ENCODE data around the genes PLEKHD1 and CCDC177.

DNA sequence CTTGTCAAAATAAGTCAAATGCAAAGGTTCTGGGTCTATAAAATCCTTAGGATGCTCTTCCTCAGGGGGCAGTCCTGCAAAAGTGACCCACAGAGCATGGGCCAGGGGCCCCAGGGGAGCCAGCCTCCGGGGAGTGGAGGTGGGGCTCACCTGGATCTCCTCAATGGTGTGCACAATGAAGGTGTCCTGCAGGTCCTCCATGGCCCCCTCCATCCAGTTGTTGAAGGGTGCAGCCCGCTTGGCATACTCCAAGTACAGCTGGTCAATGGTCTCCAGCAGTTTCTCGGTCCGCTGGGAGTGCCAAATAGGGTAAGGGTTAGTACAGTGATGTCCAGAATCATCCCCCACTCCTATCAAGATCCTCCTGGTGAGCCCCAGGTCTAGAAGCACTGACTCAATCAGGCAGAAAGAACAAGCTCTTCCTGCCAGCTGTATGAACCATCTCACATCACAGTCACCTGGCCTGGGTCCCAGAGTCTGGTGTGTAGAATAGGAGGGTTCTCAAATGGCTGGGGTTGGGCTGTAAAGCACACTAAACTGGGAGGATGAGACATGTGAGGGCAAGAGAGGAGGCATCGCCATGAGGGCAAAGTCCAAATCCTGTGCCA lies 91.3 kb upstream of the ZFP36L1 start:
- PRO-cap: no peak
- RAMPAGE, long total RNA, 4 experiments: no peak in any of the 4 experiments

DNA sequence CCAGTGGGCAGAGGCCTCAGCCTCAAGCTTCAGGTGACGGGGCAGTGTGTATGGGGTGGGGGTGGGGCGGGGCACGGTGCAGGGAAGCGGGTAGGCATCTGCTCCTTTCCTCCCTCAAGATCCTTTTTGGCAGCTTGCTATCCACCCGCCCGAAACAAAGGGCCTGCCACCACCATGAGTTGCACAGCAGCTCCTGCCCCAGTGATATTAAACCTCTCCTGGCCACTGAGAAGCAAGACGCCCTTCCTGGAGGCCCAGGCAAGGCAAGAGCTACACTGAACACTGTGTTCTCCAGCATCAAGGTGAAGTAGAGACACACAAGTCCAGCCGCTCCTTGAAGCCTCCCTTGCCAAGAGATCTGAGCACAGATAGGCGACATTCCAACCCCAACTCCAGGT lies 71.0 kb downstream of the ACTN1 start:
- PRO-cap: no peak
- RAMPAGE, long total RNA, 4 experiments: no peak in any of the 4 experiments

- PRO-cap: no peak
- RAMPAGE, long total RNA, 4 experiments: no peak in any of the 4 experiments
Measured at GRCh38 chr14:68948674-68949255, 30.3 kb downstream of the ACTN1 start.

GRCh38 chr14:68967655-68968472 lies 11.2 kb downstream of the ACTN1 start:
- PRO-cap: no peak
- RAMPAGE, long total RNA, 4 experiments: no peak in any of the 4 experiments

DNA sequence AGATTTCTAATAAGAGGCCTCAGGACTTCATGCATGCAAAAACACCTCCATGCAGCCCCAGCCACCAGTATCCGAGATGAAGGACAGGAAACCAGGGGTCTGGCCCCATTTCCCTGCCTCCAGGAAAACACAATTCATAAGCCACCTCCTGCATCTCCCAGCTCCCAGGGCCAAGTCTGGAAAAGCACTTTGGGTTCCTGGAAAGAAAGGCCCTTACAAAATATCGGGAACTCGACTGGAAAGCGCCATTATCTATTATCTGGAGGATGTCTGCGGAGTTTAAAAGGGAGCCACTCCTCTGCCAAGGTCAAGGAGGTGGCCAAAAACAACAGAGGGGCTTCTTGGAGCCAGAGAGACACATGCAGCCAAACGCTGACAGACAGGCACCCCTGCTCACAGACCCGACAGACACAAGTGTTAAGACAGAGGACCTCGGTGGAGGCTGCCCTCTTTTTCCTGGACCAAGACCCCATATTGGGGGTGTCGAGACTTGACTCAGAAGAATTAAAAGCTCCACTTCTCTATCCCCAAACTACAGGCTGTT lies 9.8 kb downstream of the ACTN1 start:
- PRO-cap: no peak
- RAMPAGE, long total RNA, 4 experiments: no peak in any of the 4 experiments

- PRO-cap: no peak
- RAMPAGE, long total RNA, 4 experiments: no peak in any of the 4 experiments
Measured at GRCh38 chr14:69004646-69005032, 25.5 kb upstream of the ACTN1 start.

- PRO-cap: no peak
- RAMPAGE, long total RNA, 4 experiments: no peak in any of the 4 experiments
Measured at GRCh38 chr14:69042716-69043934, 64.0 kb upstream of the ACTN1 start.

GRCh38 chr14:69379922-69380807 lies 17.9 kb downstream of the ERH start:
- PRO-cap: no peak
- RAMPAGE, long total RNA, 4 experiments: no peak in any of the 4 experiments

DNA sequence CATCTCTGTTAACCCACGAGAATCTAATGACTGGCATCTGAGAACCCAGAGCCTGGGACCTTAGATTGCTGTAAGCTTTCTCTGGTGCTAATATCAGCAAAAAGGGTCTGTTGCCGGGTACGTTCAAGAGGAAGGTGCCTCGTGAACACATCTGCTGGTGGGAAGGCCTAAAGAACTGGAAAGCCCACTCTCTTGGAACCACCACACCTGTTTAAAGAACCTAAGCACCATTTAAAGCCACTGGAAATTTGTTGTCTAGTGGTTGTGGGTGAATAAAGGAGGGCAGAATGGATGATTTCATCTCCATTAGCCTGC lies 548 bp downstream of the SLC39A9 start:
- PRO-cap: no peak
- RAMPAGE, long total RNA, 4 experiments: no peak in any of the 4 experiments

DNA sequence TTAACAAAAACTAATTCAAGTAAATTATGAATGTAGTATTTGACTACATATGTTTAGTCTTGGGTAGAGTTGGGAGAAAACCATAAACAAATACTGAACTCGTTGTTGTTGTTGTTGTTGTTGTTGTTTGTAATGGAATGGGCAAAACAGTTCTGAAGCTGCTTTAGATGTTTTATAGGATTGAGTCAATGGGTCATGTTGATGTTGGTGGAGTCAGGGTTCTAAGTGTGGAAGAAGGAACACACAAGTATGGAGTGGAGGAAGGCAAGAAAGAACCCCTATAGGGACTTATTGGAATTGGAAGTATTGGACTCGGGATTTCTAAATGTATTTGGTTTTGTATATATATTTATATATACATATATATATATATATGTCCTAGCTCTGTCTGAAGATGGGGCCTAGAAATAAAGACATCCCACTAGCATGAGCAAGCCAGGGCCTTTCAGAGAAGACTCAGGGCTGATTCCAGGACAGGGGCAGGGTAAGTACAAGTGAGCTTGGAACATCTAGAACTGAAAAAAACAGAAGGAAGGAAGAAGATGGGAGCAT lies 38.5 kb upstream of the PLEKHD1 start:
- PRO-cap: no peak
- RAMPAGE, long total RNA, 4 experiments: start-site peak on the plus strand in 1 of 4 experiments, centred at position 291 of the sequence, 6 reads per replicate

- PRO-cap: no peak
- RAMPAGE, long total RNA, 4 experiments: no peak in any of the 4 experiments
Measured at GRCh38 chr14:69484259-69484940, at the start of gene PLEKHD1. Gene PLEKHD1, plus strand, starts transcription at chr14:69484728.

- PRO-cap: no peak
- RAMPAGE, long total RNA, 4 experiments: no peak in any of the 4 experiments
Measured at GRCh38 chr14:69532635-69533143, 42.0 kb downstream of the CCDC177 start.

DNA sequence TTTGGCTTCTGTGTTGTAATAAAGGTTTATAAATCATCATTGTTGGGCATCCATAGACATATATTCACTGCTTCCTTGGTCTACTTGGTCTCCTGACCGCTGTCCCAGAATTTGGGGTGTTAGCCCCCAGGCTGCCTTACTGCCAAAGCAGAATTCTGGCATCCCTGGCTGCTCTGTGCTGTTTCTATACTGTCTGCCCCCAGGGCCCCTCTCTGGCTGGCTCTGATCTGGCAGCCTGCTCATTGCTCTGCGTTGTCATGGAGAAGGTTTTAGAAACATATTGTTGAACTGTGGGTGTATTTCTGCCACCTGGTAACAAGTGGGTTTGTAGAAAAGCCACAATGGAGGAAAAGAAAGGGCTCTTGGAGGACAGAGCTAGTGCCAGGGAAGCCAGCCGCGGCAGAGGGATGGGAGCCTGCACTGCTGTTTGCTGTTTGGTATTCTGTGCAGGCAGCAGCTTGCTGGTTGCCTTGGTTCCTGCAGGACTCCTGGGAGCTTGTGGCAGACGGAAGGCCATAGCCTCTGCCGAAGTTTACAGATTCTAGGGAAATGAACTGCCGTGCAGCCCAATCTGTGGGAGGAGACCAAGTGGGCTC lies 15.2 kb downstream of the CCDC177 start:
- PRO-cap: no peak
- RAMPAGE, long total RNA, 4 experiments: no peak in any of the 4 experiments

DNA sequence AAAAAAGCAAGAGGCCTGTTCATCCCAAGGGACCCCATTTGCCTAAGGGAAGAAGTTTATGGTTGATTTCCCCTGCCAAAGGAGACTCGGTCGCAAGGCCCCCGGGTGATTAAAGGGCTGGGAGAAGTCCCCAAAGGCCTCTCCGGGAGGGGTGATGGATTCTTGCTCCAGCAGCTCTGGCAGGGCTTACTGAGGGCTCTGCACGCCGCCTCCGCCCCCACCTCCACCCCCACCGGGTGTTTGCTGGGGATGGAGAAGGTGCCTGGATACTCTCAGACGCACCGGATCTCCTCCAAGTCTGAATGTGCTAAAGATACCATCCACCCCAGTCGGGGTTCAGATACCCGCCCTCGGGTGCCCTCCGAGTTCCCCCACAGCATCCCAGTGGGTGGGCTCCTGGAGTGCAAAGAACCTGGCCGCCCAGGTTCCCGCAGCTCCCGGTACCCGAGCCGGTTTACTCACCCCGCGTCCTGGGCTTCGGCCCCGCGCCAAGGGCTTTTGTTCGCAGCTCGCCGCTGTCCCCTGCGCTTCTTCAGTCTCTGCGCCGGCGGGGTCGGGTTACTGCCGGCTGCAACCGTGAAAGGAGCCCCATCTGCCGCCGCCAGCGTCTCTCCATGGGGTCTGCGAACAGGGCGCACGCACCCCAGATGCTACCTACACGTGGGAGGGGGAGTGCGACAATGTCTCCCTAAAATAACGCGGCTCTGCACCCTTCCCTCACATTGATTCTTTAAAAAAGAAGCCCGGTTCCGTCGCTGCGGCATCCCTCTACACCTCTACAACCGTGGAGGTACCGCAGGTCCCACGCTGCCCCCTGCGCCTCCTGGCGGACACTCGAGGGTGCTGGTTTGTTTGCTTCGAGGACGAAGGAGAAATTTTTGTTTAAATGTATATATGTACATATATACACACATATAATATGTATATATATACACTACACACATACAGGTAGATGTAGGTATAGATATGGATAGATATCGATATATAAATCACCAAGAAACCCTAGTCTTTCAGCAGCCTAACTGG lies at the start of gene CCDC177:
TSS of gene CCDC177 (minus strand) at position 792 of the 1,026 bp plus-strand sequence.
- PRO-cap: no peak
- RAMPAGE, long total RNA, 4 experiments: no peak in any of the 4 experiments

GRCh38 chr14:69615230-69616236 lies 4.1 kb downstream of the SUSD6 start:
- PRO-cap: no peak
- RAMPAGE, long total RNA, 4 experiments: start-site peak on the plus strand in 1 of 4 experiments, at chr14:69615441-69615862 at its widest, 13 reads per replicate

DNA sequence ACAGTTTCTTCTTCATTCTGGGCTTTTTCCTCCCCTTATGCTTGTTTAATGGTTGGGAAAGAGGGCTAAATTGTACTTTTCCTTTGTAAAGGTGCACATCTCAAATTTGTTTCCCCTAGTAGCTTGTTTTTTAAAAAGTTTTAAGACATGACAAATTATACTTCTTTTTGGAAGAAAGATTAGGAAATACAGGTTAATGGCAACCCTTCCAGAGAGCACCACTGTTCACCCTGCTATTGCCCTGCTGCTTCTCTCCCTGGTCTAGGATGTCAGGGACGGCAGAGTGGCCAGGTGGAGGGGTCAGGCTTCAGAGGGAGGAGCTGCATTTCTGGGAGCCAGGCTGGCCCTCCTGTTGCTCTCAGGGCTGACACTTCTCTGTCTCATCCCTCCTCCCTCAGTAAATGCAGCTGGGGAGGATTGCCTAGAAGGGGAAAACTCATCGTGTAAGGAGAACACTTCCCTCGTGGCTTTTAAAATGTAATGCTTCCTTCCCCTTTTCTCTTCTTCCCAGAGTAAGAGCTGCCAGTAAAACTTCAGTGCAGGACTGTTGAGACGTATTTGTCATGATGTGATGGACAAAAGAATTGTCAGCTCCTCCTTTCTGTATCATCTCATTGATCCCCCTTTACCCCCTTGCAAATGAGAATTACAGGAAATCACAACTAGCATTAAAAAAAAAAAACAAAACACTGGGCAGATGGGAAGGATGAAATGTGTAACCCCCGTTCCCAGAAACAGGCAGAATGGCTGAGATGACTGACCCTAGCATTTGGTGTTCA lies 20.8 kb downstream of the SUSD6 start:
- PRO-cap: no peak
- RAMPAGE, long total RNA, 4 experiments: no peak in any of the 4 experiments

- PRO-cap: no peak
- RAMPAGE, long total RNA, 4 experiments: no peak in any of the 4 experiments
Measured at GRCh38 chr14:69637353-69637788, 26.0 kb downstream of the SUSD6 start.

GRCh38 chr14:69664165-69664364 lies 52.7 kb downstream of the SUSD6 start:
- PRO-cap: no peak
- RAMPAGE, long total RNA, 4 experiments: no peak in any of the 4 experiments

- PRO-cap: no peak
- RAMPAGE, long total RNA, 4 experiments: no peak in any of the 4 experiments
Measured at GRCh38 chr14:69673244-69673536, 61.8 kb downstream of the SUSD6 start.

- PRO-cap: unidirectional peak, plus-strand start at chr14:69772196
- RAMPAGE, long total RNA, 4 experiments: no peak in any of the 4 experiments
Measured at GRCh38 chr14:69771853-69772413, 5.0 kb downstream of the SRSF5 start.